Thoracic aorta (tissue), 1 donor: ENCODE measurements around a stretch of chr18.

DNA sequence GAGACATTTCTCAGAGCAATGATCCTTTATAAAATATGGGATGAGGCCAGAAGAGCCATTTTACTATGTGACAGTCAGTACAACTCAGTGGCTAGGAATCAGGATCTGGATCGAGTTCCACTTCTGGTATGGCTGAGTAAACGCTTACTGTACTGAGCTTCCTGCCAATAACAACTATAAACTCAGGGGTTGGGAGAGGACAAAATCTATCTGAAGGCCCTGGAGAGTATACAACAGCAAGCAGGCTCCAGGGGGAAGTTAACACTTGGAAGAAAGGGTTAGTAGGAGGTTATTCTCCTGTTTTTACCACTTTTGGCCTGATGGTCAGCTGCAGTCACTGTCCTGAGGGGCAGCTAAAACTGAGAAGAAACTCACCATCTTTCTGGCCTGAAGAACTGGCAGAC lies 22.3 kb upstream of the SIGLEC15 start:
- RAMPAGE, long total RNA = no peak

DNA sequence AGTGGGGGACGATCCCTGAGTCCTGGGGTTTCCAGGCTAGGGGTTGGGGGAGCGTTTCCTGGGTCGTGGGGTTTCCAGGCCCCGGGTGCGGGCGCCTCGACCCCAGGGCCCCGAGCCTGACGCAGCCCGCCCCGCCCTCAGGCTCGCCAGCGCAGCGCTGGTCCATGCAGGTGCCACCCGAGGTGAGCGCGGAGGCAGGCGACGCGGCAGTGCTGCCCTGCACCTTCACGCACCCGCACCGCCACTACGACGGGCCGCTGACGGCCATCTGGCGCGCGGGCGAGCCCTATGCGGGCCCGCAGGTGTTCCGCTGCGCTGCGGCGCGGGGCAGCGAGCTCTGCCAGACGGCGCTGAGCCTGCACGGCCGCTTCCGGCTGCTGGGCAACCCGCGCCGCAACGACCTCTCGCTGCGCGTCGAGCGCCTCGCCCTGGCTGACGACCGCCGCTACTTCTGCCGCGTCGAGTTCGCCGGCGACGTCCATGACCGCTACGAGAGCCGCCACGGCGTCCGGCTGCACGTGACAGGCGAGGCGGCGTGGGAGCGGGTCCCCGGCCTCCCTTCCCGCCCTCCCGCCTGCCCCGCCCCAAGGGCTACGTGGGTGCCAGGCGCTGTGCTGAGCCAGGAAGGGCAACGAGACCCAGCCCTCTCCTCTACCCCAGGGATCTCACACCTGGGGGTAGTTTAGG lies 12.0 kb downstream of the SIGLEC15 start:
- RAMPAGE, long total RNA = no peak

DNA sequence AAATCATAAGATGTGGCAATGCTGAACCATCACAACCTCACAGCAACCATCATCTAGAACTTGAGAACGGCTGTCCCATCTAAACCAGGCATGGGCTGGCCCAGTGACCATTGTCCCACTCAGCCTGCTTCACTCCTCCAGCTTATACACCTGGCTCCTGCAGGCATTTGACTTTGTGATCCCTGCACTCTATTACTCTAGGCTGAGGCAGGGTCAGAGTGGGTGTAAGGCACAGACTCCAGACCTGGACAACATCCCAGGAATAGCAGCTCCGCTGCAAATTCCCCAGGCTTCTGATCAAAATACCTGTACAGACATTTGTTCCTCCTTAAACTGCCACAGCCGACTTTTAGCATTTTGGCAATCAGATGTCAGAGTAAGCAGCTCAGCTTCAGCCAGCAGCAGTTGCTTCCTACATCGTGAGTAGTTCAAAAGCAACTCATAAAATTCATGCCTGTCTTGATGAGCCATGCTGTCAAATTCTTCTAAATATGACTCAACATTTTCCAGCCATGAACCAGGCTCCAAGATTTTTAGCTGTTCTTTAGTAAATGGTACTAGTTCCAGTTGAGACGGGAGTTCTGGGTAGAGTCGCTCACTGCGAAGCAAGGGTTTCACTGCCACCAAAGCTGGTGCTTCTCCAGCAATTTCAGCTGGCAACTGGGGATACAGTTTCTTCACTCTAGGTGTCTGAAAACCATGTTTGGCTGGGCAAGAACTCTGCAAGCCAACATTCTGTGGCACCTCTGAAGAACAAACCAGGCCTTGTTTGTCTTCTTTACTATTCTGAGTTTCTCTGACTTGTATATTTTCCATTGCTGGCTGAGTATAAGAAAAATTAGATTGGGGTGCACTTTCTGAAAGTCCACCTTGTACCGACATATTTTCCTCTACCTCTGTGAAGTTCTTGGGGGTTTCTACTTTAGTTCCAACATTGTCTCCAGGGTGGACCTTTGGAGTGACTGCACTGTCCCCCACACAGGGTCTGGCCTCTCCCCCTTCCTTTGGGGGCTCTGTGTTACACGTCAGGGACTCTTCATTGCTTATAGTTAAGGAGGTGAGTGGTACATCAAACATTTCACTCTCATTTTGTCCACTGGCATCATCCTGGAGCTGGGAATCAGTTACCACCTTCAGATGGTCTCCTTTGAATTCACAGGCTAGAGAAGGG lies 12.7 kb downstream of the EPG5 start:
- RAMPAGE, long total RNA = no peak

GRCh38 chr18:46070767-46071642 lies 1.1 kb downstream of the PSTPIP2 start:
- RAMPAGE, long total RNA = no peak

DNA sequence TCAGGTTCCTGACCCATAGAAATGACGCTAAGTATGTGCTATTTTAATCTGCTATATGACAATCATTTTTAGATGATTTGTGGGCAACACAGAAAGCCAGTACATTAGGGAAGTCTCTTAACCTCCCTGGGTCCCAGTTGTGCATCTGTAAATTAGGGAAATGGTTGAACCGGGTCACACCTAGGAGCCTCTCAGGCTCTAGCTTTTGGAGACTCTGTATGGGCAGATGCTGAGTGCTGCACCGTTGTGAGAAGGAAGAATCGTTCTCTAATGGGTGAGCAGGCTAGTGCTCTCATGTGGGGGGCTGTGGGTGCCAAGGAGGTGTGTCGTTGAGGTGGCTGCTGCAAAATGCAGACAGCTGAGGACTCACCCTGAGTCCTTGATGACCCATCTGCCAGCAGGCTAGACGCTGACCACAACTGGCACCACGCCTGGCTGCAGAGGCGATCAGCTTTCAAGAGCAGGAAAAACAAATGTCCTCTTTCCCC lies 21.5 kb upstream of the C18orf25 start:
- RAMPAGE, long total RNA = no peak

DNA sequence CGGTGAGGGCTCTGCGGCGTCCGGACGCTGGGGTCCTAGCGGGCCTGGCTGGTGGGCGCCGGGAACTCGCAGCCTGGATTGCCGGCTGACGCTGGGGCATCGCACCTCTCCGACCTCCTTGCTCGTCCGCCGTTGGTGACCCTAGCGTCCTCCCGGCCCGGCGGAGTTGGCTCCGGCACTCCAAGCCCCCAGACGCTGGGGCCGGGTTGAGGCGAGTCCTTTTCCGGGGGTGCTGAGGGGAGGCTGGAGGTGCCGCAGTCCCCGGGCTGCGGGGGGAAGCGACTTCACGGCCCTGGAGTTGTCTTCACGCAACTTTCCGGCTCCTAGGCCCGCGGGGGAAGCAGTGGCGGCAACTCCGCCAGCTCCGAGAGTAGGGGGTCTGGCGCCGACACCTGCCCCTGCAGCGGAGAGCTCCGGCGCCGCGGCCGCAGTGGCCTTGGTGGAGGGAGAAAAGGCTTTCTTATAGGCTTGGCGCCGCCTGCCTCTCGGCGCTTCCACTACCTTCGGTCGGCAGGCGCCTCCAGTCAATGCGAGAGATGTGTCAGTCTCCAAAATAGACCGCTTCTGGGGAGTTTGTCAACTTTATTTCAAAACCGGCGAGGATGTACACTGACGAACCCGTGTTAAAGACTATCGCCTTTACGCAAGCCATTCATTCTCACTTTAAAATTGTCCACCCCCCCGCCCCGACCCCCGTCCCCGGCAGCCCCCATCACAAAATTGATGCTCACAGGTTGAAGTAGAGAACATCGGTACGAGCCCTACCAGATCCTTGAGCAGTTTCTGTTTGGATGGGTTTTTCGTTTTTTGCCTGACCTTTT lies 813 bp downstream of the C18orf25 start:
- RAMPAGE, long total RNA = no peak

DNA sequence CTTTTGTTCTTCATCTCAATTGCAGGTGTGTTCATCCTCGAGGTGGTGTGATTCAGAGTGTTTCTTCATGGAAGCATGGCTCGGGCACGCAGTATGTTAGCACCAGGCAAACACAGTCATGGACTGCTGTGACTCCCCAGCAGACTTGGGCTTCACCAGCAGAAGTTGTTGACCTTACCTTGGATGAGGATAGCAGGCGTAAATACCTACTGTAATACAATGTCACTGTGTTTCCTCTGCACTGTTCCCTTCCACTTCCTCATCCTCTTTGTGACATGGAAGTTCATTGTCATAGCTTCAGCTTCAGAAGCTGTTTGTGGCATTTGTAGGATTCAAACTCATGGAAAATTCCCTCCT lies 70.9 kb upstream of the RNF165 start:
- RAMPAGE, long total RNA = no peak

GRCh38 chr18:46324592-46325141 lies 9.2 kb upstream of the RNF165 start:
- RAMPAGE, long total RNA = no peak

DNA sequence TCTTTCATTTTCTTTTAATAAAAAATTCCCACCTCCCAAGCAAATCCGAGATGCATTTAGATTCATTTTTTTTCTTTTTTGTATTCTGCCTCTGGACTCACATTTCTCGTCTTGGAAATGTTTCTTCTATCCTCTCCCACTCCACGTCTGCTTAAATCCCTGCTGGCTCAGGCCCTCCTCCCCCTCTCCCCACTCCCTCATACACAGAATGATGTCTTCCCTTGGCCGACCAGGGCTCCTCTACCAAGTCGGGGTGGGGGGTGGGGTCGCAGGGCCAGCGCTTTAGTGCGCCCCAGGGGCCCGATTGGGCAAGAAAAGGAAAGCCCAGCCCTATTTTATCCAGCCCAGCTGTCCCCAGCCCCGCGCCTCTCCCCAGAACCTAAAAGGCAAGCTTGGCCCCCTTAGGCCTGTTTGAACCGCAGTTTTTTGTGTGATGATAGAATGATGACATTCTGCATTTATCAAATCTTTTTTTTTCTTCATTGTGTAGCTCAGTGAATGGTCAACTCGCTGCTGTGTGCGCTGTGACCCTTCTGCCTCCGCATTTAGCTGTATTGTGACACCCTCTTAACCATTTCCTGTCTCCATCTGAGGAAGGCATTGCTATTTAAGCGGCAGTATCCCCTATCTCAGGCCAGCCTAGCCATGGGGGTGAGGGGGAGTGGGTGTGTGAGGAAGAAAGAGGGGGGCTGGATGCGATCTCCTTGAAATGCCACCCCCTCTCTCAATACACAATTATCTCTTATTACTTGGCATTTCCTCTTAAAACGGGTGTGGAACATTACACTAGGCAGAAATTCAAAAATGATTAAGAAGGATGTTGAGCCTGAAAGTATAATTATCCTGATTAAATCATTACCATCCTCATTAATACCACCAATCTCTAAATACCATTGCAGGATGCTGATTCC lies 1.8 kb downstream of the RNF165 start:
- RAMPAGE, long total RNA = no peak

DNA sequence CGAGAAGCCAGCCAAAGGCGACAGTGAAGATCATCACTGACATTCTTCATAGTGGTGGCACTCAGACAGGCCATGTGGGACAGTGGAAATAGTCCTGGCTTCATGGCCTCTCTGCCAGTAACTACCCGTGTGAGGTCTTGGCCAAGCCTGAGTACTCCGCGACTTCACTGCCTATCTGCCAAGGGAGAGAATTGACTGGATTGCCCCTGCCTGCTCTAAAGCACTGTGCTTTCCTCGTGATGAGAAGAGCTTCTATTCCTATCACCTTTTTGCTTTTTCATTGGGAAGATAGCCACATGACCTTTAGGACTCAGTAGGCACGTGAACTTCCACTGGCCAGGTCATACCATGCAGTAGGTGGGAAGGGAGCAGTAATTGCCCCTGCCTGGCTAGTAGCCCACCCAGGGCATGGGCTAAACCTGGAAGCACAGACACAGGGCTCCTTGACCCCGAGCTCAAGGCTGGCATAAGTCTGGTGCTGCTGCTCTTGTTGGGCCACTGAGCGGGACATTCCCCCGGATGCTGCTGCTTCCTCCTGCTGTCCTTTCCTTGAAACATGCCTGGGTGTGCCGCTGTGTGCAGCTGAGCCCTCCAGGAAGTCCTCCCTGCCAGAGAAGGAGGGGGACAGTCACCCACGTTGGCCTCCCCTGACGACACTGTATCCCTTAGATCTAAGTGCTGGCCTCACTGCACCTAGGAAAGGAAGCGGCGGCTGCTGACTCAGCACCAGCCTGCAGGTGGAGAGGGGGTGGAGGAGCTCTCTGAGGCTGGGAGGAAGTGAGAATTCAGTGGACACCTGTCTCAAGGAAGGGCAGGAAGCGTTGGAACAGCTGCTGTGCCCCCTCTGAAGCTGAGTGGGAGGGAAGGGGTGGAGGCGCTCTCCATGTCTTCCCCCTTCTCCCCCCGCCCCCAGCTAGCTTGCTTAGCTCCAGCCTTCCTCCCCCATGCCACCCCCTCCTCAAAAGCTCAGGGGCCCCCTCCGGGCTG lies 9.9 kb downstream of the RNF165 start:
- RAMPAGE, long total RNA = no peak

DNA sequence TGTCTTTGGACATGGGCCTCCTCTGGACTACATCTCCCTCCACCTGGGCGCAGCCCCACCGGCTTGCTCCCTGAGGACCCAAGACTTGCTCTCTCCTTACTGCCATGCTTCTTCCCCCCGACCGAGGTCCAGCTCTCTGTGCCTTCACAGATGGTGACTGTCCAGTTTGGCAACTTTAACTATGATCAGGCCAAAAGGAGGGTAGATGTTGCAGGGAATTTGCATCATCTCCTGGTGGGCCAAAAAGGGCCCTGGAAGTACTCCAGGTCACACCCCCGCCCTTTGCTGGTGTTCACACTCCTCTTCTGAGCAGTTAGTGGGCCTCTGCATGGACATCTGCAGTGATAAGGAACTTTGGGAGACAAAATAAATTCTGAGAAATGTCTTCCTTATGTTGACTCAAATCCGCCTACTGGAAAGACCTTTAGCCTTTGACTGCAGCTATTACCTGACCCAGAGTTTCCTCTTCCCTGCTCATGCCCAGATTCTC lies 88.7 kb downstream of the RNF165 start:
- RAMPAGE, long total RNA = no peak

DNA sequence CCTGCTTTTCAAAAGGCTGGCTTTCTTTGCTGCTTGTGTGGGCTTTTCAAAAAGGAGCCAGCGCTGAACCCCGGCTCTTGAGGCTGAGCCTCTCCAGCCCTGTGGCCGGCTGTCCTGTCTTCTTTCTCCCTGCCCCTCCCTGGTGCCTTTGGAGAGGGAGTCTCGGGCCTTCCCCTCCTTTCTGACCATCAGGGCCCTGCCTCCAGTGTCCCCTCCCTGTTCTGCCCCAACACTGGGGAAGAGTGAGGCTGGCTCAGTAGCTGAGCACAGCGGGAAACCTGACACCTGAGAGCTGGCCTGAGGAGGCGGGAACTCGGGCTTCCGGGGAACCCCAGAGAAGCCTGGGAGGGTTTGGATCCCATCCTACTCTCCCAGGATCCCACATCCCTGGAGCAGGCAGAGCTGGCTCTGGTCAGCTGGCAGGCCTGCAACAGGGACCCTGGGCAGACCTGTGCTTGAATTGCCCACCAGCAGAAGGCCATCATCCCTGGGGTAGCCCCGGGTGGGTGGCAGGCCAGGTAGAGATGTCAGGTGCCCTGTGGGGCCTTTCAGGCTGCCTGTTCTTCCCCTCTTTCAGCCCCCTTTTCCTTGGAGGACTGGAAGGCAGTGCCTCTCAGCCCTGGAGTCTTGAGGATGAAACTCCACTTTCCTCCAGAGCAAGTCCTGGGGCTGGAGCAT lies 91.2 kb downstream of the RNF165 start:
- RAMPAGE, long total RNA = no peak

DNA sequence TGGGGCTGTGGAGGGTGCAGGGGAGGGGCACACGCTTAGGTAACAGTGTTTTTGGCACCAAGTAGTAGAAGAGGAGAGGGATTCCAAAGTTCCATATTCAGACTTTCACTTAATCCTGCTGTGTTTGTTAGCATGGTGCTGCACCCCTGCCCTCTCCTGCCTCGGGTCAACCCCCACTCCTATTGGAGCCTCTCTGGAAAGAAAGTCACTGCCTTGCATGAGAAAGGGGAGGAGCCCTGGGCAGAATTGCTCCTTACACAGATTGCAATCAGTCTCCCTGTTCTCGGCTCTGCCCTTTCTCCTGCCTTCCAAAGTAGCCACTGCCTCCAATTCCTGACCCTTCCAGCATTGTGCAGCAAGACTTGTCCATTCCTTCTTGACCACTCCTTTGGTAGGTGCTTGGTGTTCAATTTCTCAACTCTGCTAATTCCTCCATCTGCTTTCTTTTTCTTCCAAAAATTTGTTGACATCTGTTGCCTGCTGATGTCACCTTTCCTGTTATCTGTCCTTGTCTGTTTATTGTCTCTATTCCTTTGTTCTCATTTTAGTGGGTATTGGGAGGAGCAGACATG lies 97.8 kb downstream of the RNF165 start:
- RAMPAGE, long total RNA = no peak

- RAMPAGE, long total RNA = no peak
Observed at GRCh38 chr18:46600791-46601698, 56.0 kb downstream of the LOXHD1 start.

DNA sequence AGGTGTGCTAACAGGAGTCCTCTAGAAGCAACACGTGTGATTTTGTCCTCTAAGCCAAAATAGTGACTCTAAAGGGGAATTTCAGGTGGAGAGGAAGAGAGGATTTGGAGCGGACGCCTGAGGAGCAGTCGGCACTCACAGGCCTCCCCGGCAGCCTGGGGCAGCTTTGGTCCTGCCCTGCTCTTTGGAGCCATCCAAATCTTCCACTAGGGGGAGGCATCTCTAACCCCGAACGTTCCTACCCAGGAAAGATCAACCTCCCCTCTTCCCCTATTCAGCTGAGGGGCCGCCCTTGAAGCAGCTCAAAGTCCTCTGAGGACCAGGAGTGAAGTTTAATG lies 1.1 kb upstream of the LOXHD1 start:
- RAMPAGE, long total RNA = no peak

DNA sequence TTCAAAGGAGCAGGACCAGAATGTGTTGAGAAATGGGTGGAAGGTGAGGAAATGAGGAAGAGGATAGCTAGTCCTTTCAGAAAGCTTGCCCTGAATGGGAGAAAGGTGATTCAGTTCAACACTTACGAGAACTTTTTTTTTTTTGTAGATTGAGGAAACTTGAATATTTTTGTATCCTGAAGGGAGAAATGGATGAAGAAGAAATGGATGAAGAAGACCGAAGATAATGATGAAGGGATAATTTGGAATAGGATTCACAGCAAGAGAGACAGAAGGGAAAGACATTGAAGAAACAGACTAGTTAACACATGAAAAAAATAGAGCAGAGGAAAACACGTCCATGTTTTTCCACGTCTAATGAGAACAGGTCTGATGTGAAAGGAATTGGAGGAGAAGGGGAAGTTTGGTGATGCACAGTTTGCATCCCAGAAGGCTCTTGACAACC lies 28.5 kb downstream of the KATNAL2 start:
- RAMPAGE, long total RNA = no peak

GRCh38 chr18:48007577-48008910 lies 77.6 kb upstream of the SMAD2 start:
- RAMPAGE, long total RNA = no peak

DNA sequence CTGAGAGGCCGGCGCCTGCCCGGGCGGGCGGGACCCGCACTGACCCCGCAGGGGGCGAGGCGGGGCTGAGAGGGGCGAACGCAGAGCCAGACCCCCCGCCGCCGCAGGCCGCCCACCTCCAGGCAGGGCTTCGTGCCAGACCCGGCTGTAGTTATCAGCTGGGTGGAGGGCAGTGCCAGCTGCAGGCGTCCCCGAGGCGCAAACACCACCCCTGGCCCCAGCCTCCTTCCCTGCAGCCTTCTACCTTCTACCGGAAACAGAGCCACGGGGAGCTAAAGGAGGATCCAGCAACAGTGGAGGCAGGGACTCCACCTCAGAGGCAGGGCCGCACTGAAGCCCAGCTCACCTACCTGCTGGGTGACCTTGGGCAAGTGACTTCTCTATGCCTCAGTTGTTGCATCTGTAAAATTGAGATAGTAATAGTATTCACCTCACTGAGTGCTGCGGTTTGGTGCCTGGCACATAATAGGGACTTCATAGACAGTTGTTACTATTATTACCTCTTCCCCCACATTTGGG lies 231.6 kb upstream of the SMAD2 start:
- RAMPAGE, long total RNA = no peak

GRCh38 chr18:48446531-48446910 lies 37.3 kb upstream of the ZBTB7C start:
- RAMPAGE, long total RNA = no peak

DNA sequence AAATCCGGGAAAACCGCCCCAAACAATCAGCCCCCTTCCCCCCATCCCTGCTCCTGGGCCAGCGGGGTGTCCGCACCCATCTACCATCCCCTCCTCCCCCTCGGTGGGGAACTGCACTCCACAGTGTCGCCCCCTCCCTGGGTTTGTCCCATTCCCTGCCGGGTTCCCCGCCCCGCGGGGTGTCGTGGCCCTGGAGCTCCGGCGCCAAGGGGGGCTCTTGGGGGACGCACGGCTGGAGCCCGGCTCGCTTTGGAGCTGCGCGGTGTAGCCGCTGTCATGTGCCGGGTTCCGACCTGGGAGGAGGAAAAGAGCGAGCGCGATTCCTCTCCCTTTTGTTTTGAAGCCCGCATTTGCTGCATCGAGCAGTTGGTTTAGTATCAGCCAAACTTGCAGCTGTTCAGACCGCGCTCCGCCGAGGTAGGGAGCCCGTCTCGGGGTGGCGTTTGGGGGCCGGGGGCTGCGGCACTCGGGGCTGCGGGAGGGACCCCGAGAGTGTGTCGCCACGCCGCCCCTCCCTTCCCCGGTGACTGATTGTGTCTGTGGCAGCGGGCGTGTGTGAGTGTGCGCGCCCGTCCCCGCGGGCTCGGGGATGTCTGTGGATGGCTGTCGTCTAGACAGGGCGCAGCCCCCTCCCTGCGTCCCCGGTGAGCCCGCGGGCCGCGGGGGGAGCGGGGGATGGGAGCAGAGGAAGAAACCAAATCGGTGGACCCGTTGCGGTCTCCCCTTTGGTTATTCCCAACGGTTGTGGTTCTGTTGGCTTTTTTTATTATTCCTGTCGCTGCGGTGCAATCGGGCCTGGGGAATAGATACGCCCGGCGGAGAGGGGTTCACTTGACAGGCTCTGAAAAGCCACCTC lies 812 bp downstream of the CTIF start:
- RAMPAGE, long total RNA = start-site peak on the plus strand centred at position 328 of the sequence, 237 bp wide, 23 reads